Lung (tissue), 4 donors: ENCODE results near the gene SIRT2.

- PRO-cap, result no peak
- RAMPAGE, long total RNA, result no peak
- RRBS, result 24% methylated on average over 8 of the region's 19 CpGs
Observed at GRCh38 chr19:38543767-38544389, 73.9 kb downstream of the MAP4K1 start.

GRCh38 chr19:38579993-38580650, 37.6 kb downstream of the MAP4K1 start:
- PRO-cap, result no peak
- RAMPAGE, long total RNA, result no peak
- RRBS, result 68% methylated on average over 4 of the region's 25 CpGs

DNA sequence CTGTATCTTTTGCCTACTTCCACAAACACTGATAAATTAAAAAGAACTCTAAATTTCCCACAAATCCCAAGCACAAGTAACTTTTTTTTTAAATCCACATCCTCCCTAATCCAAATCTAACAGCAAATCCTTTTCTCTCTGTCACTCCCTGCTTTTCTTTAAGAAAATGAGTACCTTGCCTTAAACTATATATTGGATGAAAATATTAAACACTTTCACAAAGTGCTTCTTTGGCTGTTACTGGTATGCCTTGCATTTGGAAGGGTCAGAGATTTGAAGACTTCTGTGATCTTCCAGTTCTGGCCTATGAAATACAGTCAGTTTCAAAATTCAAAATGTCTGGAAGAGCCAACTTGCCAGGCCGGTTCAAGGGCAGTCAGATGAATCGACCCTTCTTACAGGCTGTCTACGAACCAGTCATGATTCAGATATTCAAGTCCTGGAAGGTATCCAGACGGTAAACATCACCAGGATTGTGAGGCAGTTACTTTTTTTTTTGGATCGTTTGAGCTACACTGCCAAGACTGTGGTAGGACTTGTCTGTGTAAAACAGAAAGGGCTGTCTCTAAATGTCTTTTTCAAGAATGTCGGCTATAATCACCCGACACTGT, 11.0 kb downstream of the ACTN4 start:
- PRO-cap, result no peak
- RAMPAGE, long total RNA, result no peak
- RRBS, result no CpG with 5 or more reads among the region's 7 CpGs

GRCh38 chr19:38664313-38665290, 17.2 kb downstream of the ACTN4 start:
- PRO-cap, result no peak
- RAMPAGE, long total RNA, result no peak
- RRBS, result no CpG with 5 or more reads among the region's 16 CpGs

- PRO-cap, result no peak
- RAMPAGE, long total RNA, result no peak
- RRBS, result no CpG with 5 or more reads among the region's 11 CpGs
Observed at GRCh38 chr19:38674721-38675454, 27.4 kb downstream of the ACTN4 start.

DNA sequence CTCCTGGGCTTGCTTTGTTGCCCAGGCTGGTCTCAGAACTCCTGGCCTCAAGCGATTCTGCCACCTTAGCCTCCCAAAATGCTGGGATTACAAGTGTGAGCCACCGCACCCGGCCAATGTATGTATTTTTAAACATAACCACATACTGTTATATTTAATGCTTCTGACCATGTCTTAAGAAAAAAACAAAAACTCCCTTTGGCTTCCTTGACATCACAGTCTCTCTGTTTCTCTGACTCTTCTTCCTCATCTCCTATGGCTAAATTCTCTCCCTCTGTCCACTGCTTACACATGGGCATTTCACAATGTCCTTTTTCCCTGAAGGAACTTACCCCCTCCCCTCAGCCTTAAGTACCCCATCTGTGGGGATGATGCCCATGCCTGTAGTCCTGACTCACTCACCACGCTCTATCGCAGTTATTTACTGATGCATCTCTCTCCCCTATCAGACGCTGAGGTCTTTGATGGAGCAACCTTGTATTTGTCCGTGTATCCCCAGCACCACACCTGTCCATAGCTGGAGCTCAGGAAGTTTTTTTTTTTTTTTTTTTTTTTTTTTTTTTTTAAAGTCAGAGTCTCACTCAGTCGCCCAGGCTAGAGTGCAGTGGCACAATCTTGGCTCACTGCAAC, 32.3 kb downstream of the ACTN4 start:
- PRO-cap, result no peak
- RAMPAGE, long total RNA, result no peak
- RRBS, result no CpG with 5 or more reads among the region's 8 CpGs

DNA sequence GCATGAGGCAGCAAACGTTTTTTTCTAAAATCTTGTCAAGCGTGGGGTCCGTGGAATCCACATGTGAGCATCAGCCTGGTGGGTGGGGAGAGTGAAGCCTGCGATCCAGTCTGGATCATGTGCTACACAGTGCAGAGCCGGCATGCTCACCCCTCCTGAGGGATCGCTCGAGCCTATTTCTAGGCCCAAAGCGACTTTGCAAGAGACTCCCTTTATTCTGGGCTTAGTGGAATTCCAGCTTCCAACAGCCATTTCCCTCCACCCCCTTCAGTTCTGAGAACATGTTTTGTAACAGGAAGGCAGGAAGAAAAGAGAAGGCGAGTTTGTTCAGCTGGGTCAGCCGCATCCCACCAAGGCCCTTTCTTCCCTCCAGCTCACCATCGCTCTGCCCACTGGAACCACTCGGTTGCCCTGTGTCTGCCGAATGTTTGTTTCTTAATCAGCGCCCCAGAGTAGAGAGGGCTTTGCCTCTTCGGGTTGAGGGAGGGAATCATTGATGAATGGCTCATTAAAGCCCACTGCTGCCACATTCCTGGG, 45.7 kb downstream of the ACTN4 start:
- PRO-cap, result no peak
- RAMPAGE, long total RNA, result no peak
- RRBS, result no CpG with 5 or more reads among the region's 15 CpGs

DNA sequence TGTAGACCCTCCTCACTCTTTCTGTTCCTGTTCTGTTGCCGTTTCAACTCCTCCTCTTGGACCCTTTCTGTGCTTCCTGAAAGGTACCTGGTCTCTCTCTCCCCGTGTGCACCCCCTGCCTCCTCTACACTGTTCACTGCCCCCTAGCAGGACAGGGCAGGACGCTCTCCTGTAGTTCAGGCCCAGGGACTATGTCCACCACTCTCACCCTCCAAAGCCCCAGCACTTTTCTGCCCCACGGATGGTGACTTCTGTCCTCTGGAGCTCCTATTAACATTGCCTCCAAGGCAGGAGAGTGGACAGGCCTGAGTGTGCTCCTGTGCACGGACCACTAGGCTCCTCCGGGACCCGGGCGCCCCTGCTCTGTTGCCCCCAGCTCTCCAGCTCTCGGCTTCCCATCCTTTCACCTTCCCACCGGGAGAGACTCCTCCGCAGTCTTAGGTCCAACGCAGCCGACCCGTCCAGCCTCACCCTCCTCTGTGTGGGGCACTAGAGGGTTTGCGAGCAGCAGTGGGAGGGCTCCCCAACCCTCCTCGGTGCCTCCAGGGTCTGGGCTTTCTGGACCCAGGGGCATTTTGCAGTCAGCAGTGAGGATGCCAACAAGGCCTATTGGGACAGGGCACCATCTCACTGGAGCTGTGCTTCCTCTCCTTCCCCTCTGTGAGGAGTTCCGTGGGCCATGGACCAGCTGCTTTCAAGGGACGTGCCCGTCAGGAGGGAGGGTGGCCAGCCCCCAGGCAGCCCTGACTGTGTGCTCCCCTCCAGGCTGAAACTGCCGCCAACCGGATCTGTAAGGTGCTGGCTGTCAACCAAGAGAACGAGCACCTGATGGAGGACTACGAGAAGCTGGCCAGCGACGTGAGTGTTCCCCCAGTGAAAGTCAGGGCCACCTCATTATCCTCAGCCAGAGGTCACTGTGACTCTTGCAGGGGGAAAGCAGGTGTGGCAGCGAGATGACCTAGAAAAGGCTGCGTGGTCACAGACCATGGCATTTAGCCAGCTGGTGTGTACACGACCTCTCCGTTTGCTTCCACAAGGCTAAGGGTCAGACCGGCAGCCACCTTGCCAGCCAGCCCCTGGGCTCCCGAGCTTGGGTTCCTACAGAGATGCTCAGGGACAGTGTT, 30.2 kb downstream of the CAPN12 start:
- PRO-cap, result no peak
- RAMPAGE, long total RNA, result no peak
- RRBS, result 95% methylated on average over 4 of the region's 31 CpGs

GRCh38 chr19:38727583-38727810, 16.8 kb downstream of the CAPN12 start:
- PRO-cap, result no peak
- RAMPAGE, long total RNA, result no peak
- RRBS, result no CpG with 5 or more reads among the region's 7 CpGs

- PRO-cap, result no peak
- RAMPAGE, long total RNA, result no peak
- RRBS, result no CpG with 5 or more reads among the region's 34 CpGs
Observed at GRCh38 chr19:38790541-38791128, 1.6 kb downstream of the LGALS7B start.

- PRO-cap, result no peak
- RAMPAGE, long total RNA, result no peak
- RRBS, result no CpG with 5 or more reads among the region's 15 CpGs
Observed at GRCh38 chr19:38804003-38804635, 8.6 kb downstream of the LGALS4 start.

GRCh38 chr19:38816244-38816725, 3.5 kb upstream of the LGALS4 start:
- PRO-cap, result no peak
- RAMPAGE, long total RNA, result no peak
- RRBS, result no CpG with 5 or more reads among the region's 16 CpGs

DNA sequence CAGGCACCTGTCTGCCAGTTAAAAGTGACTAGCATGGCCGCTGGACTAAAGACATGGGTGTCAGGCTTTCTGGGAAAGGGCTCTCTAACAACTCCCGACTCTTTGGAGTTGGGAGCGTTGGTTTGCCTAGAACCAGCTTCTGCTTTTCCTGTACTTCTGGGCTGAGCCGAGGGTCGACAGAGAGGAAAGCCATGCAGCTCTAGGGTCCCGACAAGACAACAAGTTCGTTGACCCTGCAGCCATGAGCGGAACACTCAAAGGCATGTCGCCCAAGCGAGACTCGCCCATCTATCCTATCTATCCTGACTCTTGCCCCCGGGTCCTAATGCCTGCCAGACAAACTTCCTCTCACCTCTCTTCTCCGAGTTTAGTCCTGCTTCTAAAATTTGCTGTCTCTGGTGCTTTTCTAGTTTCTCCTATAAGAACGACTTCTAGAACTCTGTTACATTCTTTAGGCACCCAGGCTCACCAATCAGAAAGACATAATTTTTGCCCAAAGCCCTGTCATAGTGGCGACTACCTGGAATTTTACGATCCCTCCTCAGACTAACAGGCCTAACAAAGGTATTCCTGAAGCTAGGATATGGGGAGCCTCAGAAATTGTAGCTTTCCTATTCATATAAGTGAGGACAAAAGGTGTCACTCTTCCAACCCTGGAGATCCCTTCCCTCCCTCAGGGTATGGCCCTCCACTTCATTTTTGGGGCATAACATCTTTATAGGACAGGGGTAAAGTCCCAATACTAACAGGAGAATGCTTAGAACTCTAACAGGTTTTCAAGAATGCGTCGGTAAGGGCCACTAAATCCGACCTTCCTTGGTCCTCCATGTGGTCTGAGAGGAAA, 7.9 kb downstream of the ECH1 start:
- PRO-cap, result no peak
- RAMPAGE, long total RNA, result no peak
- RRBS, result no CpG with 5 or more reads among the region's 19 CpGs

GRCh38 chr19:38830084-38830447, 1.5 kb downstream of the ECH1 start:
- PRO-cap, result no peak
- RAMPAGE, long total RNA, result no peak
- RRBS, result no CpG with 5 or more reads among the region's 3 CpGs

GRCh38 chr19:38832948-38833205, 1.3 kb upstream of the ECH1 start:
- PRO-cap, result no peak
- RAMPAGE, long total RNA, result no peak
- RRBS, result no CpG with 5 or more reads among the region's 12 CpGs

GRCh38 chr19:38899430-38900113, at the start of gene SIRT2:
Gene SIRT2 (minus strand): TSS chr19:38899618.
- PRO-cap, result bidirectional peak, plus-strand start at chr19:38899925, minus-strand start at chr19:38899583; unidirectional peak, plus-strand start at chr19:38899980
- RAMPAGE, long total RNA, result no peak
- RRBS, result under 1% methylated on average over 7 of the region's 55 CpGs

DNA sequence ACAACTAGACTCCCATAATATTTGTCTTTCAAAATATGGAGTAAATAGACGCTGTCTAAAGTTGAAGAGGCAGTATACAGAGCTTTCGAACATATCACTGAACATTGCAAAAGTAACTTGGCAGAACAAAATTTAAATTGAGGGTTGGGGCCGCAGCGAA, 720 bp downstream of the FBXO17 start:
- PRO-cap, result no peak
- RAMPAGE, long total RNA, result no peak
- RRBS, result no CpG with 5 or more reads among the region's 4 CpGs

DNA sequence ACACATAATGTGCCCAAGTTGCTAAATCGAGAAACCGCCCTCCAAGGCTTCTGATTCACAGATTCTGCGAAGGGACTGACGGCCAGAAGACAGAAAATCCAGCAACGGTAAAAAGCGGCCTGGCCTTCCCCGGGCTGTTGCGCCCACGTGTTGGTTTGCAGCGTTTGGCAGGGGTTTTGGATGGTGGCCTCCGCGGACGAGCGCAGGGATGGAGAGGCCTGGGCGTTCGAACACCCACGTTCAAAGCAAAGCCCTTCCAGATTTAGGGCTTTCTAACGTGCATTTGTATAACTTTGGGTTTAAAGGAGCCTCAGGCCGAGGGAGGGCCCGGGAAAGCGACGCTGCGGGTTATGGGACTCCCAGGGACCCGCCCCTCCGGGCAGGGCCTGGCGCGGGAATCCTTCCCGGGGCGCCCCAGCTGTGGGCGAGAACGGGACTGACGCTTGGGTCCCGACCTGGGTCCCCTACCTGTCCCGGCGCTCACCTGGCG, 395 bp downstream of the FBXO17 start:
- PRO-cap, result no peak
- RAMPAGE, long total RNA, result no peak
- RRBS, result 4% methylated on average over 15 of the region's 36 CpGs

GRCh38 chr19:39145507-39146184, 20.1 kb downstream of the PAK4 start:
- PRO-cap, result no peak
- RAMPAGE, long total RNA, result no peak
- RRBS, result no CpG with 5 or more reads among the region's 16 CpGs

GRCh38 chr19:39157506-39158179, 32.1 kb downstream of the PAK4 start:
- PRO-cap, result no peak
- RAMPAGE, long total RNA, result no peak
- RRBS, result 35% methylated on average over 1 of the region's 19 CpGs